ENCODE measurements around the genes GRK1 and TMEM255B.

- RRBS = 100% methylated on average over 1 of the region's 54 CpGs
Measured at GRCh38 chr13:113063990-113065117, 41.2 kb upstream of the F7 start.

DNA sequence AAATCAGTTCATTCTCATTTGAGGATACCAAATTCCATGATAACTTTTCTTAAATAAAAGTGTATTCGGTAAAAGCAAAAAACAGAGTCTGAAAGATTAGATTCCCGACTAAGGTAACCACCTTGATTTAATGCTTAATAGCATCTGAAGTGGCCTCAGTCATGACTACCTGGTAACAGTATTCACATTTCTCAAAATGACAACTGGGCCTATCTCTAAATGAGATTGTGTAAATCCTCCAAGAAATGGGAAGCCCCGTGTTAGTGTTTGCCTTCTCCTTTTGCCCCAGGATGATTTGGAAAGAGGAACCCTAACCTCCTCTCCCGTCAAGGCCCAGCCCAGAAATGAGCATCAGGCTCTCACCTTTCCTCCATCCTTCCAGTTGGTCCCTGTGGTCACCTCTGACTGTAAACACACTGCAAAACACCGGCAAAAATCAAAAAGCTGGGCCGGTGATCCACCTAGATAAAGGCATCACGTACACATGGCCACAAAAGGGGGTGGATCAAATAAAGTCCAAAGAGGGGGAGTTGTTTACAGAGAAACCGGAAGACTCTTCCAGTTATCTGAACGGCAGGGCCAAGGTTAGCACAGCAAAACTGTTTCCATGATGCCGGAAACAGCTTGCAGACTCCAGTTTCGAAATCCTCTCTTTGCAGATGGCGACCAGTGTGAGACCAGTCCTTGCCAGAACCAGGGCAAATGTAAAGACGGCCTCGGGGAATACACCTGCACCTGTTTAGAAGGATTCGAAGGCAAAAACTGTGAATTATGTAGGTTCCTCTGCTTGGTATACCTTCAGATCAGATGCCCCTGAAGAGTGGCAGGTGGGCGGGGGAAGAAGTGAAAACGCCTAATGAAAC is 16.3 kb downstream of the F10 start:
- RRBS = 59% methylated on average over 5 of the region's 17 CpGs

DNA sequence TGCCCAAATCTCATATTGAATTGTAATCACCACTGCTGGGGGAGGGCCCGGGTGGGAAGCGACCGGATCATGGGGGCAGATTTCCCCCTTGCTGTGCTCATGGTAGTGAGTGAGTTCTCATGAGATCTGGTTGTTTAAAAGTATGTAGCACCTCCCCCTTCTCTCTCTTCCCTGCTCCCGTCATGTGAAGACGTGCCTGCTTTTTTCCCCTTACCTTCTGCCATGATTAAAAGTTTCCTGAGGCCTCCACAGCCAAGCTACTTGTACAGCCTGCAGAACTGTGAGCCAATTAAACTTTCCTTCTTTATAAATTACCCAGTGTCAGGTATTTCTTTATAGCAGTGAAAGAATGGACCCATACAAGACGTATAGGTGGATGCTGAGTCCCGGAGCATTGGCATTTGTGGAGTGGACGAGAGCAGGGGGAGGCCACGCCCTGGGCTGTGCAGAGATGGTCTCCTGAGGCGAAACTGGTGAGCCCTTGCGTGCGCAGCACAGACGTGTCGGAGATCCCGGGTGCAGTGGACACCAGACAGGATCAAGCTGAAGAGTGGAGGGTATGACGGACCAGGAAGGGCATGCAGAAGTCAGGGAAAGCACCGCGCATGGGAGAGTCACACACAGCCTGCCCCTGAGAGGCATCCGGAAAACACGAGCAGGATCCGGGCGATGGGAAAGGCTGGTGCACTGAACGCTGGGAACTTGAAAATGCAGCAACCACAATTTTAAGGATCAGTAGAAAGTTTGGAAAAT is 42.3 kb downstream of the CUL4A start:
- RRBS = no CpG with 5 or more reads among the region's 23 CpGs

DNA sequence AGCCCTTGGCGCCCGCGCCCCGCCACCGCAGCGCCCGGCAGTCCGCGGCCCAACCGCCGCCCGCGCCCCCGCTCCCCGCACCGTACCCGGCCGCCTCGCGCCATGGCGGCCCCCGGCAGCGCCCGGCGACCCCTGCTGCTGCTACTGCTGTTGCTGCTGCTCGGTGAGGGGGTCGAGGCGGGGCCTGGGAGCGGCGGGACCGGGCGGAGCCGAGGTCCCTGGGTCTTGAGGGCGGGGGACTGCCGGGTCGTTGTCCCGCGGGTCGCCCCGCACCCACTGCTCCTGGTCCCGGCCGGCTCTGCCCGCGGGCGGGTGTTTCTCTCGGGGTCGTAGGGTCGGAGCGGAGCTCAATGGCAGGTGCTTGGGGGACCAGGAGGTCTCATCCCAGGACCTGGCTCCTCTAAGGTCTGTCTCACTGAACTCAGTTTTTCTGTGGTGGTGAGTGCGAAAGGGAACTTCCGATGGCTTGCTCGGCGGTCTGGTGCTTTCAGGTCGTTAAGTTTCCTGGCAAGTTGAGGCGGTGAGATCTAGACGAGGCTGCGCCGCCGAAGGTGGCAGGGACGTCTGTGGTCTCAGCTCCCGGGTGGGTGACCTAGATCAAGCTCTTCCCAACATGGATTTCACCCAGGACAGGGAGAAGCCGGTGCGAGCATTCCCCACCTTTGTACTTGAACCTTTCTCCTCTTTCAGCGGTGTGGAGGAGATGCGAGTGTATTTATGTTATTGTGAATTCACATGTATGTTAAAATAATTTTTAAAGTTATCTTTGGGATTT is 481 bp downstream of the LAMP1 start:
- RRBS = 1% methylated on average over 34 of the region's 65 CpGs

- RRBS = 50% methylated on average over 2 of the region's 14 CpGs
Measured at GRCh38 chr13:113396331-113396801, 32.4 kb upstream of the GRTP1 start.

DNA sequence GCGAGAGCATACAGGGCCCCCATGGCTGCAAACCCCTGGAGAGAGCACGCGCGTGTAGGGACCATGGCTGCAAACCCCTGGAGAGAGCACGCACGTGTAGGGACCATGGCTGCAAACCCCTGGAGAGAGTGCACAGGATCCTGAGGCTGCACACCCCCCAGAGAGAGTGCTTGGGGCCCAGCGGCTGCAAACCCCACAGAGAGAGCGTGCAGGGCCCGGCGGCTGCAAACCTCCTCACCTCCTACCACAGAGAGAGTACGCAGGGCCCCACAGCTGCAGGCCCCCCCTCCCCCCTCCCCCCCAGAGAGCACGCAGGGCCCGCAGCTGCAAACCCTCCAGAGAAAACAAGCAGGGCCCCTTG is 7.5 kb downstream of the ADPRHL1 start:
- RRBS = no CpG with 5 or more reads among the region's 13 CpGs

- RRBS = no CpG with 5 or more reads among the region's 10 CpGs
Measured at GRCh38 chr13:113474226-113474613, 16.3 kb downstream of the DCUN1D2 start.

DNA sequence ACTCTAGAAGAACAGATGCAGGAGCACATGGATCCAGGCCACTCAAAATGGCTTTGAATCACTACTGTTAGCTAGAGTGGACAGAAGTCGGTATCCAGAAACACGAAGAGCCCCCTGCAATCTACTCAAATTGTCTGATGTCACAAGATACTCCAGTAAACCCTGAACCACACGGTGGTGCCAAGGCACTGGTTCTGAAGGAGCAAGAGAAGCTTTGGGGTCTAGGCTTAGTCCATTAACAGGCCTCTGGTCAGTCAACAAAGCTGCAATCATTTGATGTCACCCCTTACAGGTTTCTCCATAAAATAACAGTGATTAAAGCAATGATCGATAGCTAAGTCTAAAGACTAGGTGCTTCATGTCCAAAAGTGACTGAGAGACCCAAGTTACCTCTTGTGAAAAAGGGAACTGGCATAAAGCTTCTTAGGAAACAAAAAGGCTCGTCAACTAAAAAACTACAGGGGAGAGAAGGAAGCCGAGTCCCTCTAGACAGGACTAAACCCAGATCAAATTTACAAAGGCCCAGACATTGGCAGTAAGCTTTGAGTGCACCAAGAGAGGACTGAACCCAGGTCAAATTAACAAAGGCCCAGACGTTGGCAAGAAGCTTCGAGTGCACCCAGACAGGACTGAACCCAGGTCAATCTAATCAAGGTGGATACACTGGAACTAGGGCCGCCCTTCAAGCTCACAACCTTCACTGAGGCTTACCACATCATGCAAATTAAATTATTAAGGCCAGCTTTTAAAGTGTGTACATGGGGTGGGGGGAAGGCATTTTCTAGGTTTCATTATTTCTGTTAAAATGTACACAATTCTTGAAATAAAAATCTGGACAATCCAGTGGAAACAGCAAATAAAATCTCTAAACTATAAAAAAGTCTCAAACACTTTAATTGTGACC is 2.2 kb downstream of the DCUN1D2 start:
- RRBS = no CpG with 5 or more reads among the region's 9 CpGs

DNA sequence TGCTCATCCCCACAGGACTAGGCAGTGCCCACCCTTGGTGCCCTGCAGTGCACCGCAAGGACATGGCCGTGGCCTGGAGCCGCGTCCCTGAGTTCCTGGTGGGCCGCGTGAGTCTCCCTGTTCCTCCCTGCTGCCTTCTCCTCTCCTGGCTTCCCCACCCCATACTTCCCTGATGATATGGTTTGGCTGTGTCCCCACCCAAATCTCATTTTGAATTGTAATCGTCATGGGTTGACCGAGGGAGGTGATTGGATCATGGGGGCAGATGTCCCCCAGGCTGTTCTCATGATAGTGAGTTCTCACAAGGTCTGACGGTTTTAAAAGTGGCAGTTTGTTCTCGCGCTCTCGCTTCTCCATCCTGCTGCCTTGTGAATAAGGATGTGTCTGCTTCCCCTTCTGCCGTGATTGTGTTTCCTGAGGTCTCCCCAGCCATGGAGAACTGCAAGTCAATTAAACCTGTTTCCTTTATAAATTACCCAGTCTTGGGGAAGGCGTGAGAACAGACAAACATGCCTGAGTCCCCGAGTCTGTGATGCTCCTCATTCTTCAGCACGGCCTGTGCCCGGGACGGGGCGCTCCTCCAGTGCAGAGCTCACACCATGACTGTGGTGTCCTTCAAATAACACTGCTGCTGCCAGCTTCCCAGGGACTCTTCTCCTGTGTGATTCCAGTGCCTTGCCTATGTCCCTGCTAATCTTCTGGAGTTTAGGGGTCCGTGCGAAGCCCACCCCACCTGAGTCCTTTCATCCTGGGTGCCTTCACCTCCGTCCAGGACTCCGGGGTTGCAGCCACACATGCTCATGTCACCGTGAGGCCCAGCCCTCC is 31.4 kb upstream of the TFDP1 start:
- RRBS = no CpG with 5 or more reads among the region's 24 CpGs

DNA sequence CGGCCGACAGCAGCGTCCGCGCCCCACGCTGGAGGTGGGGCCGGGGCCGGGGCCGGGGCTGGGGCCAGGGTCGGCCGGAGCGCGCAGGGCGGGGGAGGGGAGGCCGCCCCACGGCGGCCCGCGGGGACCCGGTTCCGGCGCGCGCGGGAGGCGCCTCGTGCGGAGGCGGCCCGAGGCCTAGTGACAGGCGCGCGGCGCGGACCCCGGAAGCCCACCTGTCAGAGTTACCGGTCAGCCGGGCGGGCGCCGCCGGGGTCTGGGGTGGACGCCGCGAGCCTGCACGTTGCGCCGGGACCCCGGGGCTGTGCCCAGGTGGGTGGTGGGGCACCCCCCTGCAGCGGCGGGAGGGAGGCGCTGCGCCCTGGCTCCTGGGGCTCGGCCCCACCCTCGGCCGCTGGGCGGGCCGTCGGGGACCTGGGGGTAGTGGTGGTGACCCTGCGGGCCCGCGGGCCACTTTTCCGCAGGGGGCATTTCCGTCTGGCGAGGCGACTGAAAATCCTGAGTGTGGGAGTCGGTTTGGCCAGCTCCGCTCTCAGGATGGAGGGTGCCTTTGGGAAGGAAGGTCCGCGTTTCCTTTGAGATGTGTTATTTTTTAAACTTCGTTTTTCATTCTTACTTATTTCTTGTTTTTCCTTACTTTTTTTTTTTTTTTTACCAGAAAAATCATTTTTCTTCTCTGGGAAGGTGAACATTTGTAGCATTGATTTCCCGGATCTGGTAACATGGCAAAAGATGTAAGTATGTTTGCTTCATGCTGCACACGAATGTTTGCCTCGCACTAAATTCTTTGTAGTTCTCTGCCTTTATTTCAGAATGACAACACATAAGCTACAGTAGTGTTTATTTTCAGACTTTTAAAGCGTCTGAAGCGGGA is 800 bp downstream of the TFDP1 start:
- RRBS = 2% methylated on average over 20 of the region's 76 CpGs

- RRBS = 57% methylated on average over 14 of the region's 27 CpGs
Measured at GRCh38 chr13:113666808-113667502, at the start of gene GRK1. Gene GRK1, plus strand, starts transcription at chr13:113667219.

DNA sequence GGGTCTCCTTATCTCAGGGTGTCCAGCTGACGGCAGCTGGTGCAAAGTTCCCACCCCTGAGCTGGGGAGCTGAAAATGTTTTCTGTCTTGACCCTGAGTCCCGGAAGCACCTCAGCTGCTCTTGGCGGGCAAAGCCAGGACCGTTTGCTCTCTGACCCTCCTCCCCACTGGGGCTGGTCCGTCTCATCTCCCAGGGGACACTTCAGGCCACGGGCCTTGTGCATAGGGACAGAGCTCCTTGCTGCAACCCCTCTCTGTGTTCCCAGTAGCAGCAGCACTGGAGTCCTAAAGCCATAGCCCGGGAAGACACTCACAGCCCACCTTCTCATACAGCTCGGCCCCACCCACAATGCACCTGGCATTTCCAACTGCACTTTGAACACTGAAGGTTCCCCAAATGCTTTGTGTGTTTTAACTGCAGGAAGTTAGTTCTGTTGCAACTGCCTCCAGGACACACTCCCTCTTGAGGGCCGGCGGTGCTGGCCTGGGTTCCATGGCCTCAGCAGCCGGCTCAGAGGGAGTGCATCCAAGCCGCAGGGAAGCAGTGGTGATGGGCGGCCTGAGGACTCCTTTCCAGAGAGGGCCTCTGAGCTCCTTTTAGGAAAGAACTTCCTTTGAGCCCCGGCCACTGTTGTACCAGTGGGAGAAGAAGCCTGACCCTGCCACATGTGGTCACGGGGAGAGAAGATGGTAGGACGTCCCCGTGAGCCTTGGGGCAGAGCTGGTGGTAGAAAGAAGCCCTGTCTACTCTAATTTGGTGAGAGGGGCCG is 22.8 kb upstream of the TMEM255B start:
- RRBS = no CpG with 5 or more reads among the region's 18 CpGs

- RRBS = 2% methylated on average over 25 of the region's 90 CpGs
Measured at GRCh38 chr13:113758412-113759614, at the start of gene TMEM255B. Gene TMEM255B, plus strand, starts transcription at chr13:113759226.

DNA sequence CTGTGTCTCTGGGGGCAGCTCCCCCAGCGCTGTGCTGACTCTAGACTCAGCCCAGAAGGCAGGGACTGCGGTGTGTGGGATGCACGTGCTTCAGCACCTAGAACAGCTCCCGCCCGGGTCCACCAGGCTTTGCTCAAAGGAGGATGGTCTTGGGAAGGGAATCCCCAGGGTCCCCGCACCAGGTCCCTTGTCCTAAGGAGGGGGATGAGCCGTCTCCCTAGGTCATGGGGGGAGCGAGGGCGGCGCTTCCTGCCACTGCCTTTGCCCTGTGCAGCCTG is 18.4 kb downstream of the TMEM255B start:
- RRBS = no CpG with 5 or more reads among the region's 10 CpGs

- RRBS = no CpG with 5 or more reads among the region's 12 CpGs
Measured at GRCh38 chr13:113783928-113784738, 25.1 kb downstream of the TMEM255B start.

DNA sequence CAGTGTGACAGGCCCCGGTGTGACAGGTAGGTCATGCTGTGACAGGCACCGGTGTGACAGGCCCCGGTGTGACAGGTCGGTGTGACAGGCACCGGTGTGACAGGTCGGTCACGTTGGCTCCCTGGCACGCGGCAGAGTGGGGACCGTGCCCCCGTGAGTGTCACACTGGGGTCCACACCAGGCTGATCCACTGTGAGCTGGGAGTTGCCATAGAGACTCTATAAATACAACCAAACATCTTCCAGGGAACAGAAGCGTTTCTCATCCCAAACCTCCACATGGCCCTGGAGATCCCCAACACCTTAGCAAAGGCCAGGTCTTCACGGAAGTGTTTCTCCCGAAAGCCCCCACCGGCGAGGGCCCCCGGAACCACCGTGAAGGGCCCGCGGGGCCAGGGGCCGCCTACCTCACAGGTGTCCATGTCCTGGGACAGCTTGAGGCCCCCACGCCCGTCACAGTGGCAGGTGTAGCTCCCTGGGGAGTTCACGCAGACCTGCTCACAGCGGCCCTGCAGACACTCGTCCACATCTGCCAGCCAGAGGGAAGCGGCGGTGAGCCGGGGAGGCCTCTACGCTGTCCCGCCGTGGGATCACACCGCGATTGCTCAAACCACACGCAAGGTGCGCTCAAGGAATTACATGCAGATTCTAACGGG is 29.6 kb downstream of the GAS6 start:
- RRBS = no CpG with 5 or more reads among the region's 37 CpGs

DNA sequence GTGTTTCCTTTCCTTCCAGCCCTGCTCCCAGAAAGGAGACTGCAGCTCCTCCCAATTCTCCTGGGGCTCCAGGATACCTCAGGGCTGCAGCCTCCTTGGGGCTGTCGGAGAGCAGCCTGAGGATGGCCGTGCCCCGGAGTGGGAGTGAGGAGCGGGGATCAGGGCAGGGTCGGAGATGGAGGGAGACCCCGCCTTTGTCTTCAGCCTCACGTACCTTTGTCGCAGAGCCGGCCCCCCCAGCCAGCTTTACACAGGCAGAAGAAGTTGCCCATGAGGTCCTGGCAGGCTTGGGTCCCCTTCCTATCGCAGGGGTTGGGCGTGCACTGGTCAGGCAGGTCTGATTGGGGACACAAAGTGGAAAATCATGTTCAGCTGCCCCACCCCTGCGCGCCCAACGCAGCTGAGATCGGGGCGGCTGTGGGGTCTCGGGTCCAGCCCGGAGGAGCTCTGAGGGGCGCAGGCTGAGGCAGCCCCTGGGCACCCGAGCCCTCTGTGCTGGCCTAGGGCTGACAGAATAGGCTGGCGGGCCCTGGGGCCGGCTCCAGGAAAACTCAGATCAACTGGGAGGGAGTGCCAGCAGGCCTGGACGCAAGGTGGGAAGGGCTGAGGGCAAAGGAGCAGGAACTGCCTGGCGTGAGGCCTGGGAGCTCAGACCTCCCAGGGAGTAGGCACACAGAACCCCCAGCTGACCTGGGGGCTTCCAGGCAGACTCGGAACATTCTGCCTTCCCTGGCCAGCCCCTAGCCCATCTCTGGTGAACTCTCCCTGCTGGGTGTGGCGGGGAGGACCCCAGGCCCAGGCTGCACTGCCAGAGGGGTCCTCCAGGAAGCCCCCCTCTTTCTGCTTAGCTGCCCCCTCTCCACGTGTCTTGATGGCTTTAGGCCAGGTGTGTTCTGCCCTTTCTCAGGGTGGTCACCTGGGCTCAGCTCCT is 24.1 kb downstream of the GAS6 start:
- RRBS = no CpG with 5 or more reads among the region's 27 CpGs

- RRBS = no CpG with 5 or more reads among the region's 23 CpGs
Measured at GRCh38 chr13:113846315-113847005, 17.4 kb downstream of the GAS6 start.

GRCh38 chr13:113857912-113858516 is 5.9 kb downstream of the GAS6 start:
- RRBS = 77% methylated on average over 3 of the region's 9 CpGs

DNA sequence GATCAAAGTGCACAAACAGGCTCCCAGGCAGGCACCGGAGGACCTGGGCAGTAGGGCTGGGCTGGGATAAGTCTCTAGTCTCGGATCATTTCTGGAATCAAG is 3.6 kb downstream of the GAS6 start:
- RRBS = 74% methylated on average over 1 of the region's 2 CpGs

Measured in cardiac fibroblast (primary cell).